GM12892 (cell line): ENCODE measurements around the genes SLC10A2 and DAOA.

- RRBS: no CpG with 5 or more reads among the region's 2 CpGs
Observed at GRCh38 chr13:100502389-100502718, 86.2 kb downstream of the GGACT start.

- RRBS: no CpG with 5 or more reads among the region's 13 CpGs
Observed at GRCh38 chr13:100530630-100531380, 57.8 kb downstream of the GGACT start.

- RRBS: no CpG with 5 or more reads among the region's 12 CpGs
Observed at GRCh38 chr13:100547732-100548210, 40.8 kb downstream of the GGACT start.

DNA sequence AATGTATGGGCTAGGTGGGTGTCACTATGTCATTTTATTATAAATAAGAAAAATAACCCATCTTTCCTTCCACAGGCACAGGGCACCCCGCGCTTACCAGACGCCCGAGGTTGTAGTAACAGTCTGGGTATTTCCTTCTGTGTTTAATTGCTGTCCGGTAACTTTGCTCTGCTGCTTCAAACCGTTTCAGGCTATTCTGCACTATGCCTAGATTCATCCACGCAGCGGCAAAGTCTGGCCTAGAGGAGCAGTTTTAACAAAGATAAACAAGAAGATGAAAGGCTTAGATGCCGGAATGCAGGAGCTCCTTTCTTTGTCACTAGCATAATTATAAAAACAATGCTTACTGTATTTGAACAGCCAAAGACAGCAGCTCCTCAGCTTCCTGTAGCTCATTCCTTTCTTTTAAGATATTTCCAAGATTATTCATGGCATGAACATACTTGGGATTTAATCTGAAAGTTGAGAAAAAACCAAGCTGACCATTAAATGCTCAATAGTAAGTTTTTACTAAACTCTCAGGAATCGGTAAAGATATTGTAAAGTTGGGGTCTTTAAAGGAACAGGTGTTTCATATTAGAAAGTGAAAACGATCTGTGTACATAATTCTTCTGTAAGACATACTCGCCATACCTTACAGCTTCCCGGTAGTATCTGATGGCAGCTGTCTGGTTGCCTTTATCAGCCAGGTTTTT, 37.0 kb upstream of the GGACT start:
- RRBS: no CpG with 5 or more reads among the region's 13 CpGs

DNA sequence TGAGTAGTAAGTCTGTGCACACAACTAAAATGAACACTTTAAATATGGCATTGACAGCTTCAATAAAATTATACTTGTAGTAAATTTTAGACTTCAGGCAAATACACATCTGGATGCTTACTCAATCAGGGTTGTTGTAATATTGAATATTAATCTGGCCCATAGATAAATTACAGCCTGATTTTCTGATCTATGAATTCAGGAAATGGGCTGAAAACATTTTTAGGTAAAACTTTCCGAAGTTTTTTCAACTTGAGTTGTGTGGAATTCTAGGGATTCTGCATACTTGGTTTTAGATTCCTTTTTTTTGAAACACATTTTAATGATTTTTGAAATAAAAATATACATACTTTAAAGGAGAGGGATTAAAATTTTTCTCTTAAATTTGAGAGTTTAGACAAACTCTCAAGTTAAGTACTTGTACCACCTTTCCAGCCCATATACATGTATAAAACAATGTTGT, 145.2 kb downstream of the FGF14 start:
- RRBS: no CpG with 5 or more reads among the region's 1 CpG

DNA sequence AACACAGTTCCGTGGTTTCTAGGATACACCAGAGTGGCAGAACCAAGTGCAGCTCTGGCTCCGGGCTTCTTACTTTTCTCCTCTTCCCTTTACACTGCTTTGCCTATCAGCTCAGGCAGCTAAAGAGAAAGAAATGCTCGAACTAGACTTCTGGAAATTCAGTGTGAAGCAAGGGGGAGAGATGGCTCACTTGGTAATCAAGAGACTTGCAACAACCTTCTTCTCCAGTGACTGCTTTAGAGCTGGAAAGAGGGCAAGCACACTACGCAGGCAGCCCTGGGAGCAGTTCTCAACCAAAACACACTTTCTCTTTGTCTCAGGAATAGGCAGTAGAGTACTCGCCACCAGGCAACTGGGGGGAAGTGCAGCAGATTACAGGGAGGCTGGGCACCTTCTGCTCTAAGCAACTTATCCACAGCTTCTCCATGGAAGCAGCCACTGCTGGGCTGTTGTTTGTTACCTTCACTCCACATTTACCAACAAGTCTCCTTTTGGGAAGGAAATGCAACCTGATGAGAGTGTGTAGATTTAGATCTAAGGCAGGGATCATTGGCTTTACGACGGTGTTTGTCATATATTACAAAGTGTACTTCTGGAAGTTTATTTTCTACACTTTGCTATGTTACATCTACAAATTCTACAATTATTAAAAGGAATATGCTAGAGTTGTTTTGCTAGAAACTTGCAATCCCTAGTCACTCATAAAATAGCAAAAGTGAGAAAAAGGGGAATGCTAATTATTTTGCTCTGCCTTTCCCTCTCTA, 1.7 kb upstream of the FGF14 start:
- RRBS: no CpG with 5 or more reads among the region's 7 CpGs

DNA sequence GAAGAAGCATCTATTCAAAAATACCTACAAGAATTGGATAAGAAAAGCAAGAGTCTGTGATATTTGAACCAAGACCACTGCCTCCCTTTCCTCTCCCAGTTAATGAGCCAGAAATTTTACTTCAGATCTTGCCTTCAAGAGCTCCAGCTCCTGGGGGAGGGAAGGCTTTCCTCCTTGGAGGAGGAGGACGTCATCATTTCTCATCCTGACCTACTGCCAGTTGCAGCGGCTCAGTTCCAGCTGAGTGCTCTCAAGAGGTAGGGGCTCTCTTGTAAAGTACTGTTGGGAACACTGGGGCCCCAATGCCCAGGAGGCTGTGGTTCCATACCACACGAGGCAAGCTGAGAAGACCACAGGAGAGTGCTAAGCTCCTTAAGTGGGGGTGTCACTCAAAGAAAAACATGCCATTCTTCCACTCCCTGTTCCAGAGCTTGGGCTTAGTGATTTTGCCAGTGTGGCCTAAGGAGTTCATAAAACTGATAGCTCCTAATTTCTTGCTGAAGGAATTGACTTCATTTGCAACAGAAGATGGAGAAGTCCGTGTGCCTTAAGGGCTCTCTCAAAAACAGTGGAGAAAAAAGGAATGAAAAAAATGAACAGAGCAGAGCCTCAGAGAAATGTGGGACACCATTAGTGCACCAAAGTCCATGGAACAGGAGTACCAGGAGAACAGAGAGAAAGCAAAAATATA, 36.1 kb downstream of the METTL21C start:
- RRBS: no CpG with 5 or more reads among the region's 4 CpGs

DNA sequence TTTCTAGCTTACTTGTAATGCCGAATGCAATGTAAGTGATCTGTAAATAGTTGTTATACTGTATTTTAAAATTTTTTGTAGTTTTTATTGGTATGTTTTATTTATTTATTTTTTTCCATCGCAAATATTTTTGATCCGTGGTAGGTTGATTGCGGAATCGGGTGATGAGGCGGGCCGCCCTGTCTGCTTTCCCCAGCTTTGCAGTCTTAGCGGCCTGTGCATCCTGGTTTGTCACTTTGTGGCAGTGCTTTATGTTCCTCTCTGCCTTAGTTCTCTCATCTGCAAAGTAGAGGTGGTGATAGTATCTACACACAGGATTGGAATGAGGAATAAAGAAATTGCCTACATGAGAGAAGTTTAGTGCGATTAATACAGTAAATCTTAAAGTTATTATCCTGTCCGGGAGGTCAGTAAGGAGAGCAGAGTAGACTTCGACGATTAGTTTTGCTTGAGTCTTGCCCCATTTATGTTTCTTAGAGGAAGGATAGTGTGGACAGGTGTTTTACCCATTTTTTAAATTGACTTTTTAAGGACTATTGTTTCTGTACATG, 890 bp downstream of the ERCC5 start:
- RRBS: no CpG with 5 or more reads among the region's 12 CpGs

DNA sequence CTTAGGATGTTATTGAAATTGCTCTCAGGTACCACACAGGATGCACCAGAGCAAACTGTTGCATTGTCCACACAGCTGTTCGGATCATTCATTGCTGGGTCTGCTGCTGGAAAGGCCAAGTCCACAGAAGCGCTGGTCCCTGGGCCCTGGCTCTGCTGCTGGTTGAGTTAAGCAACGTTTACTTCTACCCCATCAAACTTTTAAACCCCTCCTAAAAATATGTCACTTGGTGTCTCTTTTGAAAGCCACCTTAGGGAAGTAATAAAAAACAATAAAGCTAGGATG, at the start of gene SLC10A2:
TSS of gene SLC10A2 (minus strand) at position 260 of the 285 bp plus-strand sequence.
- RRBS: no CpG with 5 or more reads among the region's 3 CpGs

GRCh38 chr13:103517549-103517846, 451.3 kb upstream of the SLC10A2 start:
- RRBS: no CpG with 5 or more reads among the region's 1 CpG

- RRBS: no CpG with 5 or more reads among the region's 6 CpGs
Observed at GRCh38 chr13:105139354-105139714, 326.5 kb upstream of the DAOA start.

- RRBS: no CpG with 5 or more reads among the region's 2 CpGs
Observed at GRCh38 chr13:105465800-105466298, at the start of gene DAOA. TSS of gene DAOA (plus strand) at chr13:105466045.

DNA sequence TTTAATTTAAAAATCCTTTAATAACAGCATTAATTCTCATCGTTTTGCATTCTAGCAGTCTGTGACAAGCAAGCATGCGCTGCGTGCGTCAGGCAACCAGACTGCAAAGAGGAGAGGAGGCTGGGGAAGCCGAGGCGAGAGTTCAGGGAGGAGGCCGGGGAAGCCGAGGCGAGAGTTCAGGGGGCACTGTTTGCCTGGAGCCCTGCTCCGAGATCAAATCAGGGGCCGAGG, 435.7 kb downstream of the EFNB2 start:
- RRBS: no CpG with 5 or more reads among the region's 11 CpGs

DNA sequence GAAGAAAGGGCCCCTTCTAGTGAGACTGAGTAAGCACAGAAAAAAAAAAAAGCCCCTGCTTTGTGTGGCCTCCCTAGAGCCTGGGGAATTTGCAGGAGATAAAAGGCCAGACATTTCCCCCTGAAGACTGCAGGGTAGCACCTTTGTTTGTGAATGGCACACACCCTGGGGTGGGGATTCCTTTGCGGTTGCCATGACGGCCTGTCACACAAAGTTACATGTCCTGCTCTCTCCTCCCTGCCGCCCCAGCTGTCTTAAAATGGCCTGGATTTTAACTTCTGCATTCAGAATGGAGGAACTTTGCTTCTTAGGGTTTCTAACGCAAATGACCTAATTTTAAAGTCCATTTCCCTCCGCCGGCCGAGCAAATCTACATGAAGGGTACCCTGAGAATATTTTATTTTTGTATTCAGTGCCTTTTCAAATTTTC, 434.8 kb downstream of the EFNB2 start:
- RRBS: no CpG with 5 or more reads among the region's 7 CpGs

- RRBS: no CpG with 5 or more reads among the region's 34 CpGs
Observed at GRCh38 chr13:106213297-106214108, 322.0 kb downstream of the EFNB2 start.

DNA sequence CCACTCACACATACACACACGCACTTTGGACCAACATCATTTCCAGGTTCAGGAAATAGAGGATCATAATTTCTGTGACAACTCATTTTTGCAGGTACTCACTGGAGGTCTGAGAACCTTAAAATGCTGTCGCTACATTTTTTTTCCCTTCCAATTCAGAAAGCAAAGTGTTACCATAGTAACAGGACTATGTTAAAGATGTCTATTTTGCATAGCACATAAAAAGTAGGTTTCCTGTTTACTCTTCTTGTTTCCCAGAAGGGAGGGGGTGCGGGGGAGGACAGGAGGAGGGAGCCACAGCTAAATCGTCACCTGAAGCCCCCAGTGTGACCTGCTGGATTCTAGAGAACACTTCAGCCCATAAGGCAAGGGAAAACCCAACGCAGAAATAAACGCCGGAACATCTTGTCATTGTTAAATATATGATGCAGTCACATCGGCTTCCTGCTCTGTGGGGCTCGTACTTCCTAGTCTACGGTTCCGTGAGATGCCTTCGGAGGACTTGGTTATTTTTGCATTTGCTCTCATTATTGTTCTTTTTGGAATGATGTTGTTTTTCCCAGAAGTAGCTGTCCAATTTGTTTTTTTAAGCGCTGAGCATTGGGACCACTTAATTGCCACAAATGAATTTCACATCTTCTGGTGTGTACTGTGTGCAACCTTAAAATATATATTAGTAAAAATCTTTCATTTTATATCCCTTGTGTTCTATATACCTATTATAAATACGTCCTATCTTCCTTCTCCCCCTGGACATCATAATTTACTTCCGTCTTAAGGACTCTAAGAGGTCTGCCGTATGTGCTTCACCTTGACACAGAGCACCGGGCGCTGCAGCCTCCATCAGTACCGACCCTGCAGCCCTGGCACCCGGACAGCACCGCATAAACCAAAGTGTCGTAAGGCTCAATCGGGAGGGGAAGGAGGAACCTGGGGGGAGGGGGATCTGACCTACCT, 44.4 kb downstream of the EFNB2 start:
- RRBS: 10% methylated on average over 4 of the region's 23 CpGs

GRCh38 chr13:106531957-106532655, 3.4 kb downstream of the EFNB2 start:
- RRBS: no CpG with 5 or more reads among the region's 12 CpGs

DNA sequence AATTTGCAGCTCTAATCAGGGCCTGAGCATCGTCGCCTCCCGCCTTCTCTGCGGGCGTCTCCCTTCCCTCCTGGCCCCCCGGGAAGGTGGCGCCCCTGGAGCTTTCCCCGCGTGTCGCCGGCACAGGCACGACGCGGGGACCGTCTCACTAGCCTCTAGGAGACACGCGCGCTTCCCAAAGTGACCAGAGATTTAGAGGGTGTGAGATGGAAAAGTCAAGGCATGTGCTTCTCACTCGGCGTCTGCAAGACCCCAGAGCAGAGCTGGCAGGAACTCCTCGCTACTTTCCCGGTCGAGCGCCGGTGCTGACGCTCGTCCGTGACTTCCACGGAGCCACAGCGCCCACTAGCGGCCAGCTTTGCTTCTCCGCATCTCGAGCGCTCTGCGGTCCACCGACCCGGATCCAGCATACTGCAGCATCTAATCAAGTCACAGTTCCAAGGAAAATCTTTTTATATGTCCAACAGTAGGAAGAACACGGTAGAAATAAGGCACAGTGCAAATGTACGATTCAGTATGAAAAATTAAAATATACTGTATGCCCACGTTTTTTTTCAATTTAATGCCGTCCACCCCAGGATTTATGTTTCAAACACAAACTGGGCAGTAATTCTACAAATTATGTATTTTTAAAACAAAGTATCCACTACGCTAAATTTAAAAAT, 947 bp upstream of the EFNB2 start:
- RRBS: under 1% methylated on average over 4 of the region's 42 CpGs

GRCh38 chr13:106568195-106568412, 167 bp upstream of the ARGLU1 start:
- RRBS: no CpG with 5 or more reads among the region's 17 CpGs

DNA sequence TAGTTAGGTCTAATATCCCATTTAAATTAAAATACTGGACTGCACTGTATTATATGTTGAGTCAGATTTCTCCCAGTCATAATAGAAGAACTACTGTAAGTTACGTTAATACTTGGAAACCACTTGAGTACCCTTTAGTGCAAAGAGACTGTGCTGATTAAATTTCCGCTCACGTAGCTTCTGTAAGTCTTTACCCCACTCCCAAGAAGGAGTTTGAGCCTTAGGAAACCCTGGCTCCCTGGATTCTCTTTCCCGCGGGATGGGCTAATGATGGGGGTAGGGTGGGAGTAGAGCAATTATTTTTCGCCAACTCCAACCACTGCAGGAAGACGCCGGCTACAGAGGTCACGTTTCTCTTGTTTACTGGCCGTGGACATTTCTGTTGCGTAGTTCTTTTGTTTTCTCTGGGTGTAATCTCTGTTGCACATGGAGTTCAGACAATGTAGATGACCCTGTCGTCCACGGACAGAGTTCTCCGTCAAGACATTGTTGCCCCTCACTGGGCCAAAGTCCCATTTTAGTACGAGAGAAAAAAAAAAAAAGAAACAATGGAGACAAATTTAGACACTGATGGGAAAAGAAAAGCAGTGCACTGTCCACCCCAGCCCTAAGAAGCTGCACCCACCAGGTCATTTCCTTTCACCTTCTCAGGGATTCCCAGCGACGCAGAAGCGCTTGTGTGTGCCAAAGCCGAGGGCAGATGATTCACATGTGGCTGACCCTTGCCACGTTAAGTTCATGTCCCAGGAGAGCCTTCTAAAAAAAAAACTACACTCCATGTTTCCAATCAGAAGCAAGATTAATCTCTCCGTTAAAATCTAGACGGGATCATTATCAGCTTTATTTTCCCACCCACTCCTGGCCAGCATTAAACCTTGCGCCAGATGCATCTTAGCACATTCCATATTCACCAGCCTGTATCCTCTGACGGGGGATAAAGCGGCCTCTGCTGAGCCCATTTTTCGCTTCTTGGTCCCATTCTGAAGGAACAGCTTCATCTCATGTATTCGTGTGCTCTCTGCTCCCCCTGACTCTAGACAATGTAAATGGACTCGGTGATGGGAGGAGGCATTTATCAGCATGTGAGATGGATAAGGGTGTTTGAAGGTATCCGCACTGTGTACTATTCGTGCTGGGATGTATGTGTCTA, 134.0 kb upstream of the ARGLU1 start:
- RRBS: no CpG with 5 or more reads among the region's 30 CpGs